Karpas-422 (cell line): ENCODE results near the genes ALKBH8 and ZC3H12C.

- PRO-cap = no peak
- RAMPAGE, long total RNA = no peak
These were observed 62.2 kb downstream of the YAP1 start for GRCh38 chr11:102172163-102173186.

GRCh38 chr11:102312683-102313378, 4.5 kb upstream of the BIRC3 start:
- PRO-cap = no peak
- RAMPAGE, long total RNA = no peak

DNA sequence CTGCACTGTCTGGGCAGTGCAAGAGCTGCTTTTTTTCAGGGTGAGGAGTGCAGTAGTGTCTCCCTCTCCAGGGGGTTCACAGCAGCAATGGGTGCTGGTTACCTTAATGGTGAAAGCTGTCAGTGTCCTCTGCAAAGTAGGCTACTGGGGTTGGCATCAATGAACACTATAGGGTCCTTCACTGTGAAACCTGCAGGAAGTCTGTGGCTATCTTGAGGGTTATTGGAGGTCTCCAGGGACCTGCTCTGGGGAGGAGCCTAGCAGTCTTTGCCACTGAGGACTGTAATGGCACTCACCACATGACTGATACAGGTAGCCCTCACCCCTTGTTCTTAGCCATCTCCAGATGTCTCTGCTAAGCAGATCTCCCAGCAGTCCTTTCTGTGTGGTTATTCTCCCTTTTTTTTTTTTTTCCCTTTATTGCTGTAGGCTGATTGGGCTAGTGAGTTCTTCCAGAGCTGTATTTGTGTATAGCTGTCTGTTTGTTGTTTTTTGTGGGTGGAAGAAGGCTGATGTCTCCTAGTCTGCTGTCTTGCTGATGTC, 14.5 kb downstream of the BIRC2 start:
- PRO-cap = no peak
- RAMPAGE, long total RNA = no peak

DNA sequence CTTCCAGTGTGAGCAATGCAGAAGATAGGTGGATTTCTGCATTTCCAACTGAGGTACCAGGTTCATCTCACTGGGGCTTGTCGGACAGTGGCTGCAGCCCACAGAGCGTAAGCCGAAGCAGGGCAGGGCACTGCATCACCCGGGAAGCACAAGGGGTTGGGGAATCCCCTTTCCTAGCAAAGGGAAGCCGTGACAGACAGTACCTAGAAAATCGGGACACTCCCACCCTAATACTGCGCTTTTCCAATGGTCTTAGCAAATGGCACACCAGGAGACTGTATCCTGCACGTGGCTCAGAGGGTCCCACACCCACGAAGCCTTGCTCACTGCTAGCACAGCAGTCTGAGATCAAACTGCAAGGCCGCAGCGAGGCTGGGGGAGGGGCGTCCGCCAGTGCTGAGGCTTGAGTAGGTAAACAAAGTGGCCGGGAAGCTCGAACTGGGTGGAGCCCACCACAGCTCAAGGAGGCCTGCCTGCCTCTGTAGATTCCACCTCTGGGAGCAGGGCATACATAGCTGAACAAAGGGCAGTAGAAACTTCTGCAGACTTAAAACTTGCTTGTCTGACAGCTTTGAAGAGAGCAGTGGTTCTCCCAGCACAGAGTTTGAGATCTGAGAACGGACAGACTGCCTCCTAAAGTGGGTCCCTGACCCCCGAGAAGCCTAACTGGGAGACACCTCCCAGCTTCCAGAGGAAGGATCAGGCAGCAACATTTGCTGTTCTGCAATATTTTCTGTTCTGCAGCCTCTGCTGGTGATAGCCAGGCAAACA, 13.7 kb downstream of the TMEM123 start:
- PRO-cap = no peak
- RAMPAGE, long total RNA = no peak

DNA sequence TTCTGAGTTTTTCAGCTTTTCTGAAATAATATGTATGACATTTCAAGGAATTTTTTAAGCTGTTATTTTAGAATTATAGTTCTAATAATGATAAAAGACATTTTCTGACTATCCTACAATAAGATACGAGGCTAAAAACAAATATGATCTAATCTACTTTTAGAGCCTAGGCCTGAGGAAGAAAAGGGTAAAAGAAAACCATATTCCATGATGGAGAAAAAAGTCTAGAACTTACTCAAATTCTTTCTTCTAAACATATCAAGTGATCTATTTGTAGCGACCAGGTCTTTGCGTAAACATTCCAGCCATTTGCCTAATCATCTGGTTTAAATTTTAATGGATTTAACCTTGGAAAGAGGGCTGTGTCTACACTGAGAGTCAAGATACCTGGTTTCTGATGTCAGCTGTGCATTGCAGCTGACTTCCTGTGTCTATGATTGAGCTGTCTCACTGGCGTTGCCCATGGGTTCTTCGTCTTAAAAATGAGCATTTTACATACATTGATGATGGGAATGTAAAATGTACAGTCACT, 10.0 kb upstream of the TMEM123 start:
- PRO-cap = no peak
- RAMPAGE, long total RNA = no peak

DNA sequence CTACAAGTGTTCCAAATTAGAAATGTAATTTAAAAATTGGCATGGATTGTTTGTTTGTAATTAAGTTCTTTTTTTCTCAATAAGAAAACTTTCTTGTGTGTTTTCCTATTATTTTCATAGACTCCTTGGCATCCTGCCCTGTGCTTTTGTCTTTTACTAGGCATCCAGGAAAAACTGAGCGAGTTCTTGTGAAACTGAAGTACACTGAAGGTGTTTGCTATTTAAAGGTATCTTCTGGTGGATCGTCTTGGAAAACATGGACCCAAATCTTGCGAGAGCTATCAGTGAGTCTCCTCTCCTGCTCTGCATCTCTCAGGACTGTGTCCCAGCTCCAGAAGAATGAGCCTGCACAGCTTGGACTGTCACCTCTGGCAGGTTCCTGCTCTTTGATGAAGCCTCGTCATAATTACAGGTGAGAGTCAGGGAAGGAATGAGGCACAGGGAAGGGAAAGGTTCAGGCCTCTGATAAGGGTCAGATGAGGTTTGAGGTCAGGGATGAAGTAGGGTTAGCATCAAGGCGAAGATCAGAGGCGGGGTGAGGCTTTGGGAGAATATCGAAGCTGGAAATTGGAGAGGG, 18.0 kb downstream of the MMP20 start:
- PRO-cap = no peak
- RAMPAGE, long total RNA = no peak

DNA sequence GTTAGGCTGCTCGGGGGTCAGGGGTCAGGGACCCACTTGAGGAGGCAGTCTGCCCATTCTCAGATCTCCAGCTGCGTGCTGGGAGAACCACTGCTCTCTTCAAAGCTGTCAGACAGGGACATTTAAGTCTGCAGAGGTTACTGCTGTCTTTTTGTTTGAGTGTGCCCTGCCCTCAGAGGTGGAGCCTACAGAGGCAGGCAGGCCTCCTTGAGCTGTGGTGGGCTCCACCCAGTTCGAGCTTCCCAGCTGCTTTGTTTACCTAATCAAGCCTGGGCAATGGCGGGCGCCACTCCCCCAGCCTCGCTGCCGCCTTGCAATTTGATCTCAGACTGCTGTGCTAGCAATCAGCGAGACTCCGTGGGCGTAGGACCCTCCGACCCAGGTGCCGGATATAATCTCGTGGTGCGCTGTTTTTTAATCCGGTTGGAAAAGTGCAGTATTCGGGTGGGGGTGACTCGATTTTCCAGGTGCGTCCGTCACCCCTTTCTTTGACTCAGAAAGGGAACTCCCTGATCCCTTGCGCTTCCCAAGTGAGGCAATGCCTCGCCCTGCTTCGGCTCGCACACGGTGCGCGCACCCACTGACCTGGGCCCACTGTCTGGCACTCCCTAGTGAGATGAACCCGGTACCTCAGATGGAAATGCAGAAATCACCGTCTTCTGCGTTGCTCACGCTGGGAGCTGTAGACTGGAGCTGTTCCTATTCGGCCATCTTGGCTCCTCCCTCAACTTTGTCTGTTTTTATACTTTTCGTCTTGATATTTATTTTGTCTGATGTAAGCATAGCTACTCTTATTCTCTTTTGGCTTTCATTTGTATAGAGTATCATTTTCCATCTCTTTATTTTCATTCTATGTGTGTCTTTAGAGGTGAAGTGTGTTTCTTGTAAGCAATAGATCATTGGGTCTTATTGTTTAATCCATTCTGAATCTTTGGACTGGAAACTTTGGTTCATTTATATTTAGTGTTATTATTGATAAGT, 22.3 kb upstream of the MMP8 start:
- PRO-cap = no peak
- RAMPAGE, long total RNA = no peak

- PRO-cap = no peak
- RAMPAGE, long total RNA = no peak
These were observed 781 bp downstream of the DYNC2H1 start for GRCh38 chr11:103109983-103110430.

- PRO-cap = bidirectional peak, plus-strand start at chr11:103929825, minus-strand start at chr11:103929663
- RAMPAGE, long total RNA = no peak
These were observed 107.0 kb upstream of the DDI1 start for GRCh38 chr11:103929381-103929916.

GRCh38 chr11:104917962-104918520, 50.3 kb downstream of the CASP4 start:
- PRO-cap = no peak
- RAMPAGE, long total RNA = no peak

- PRO-cap = no peak
- RAMPAGE, long total RNA = no peak
These were observed 61.7 kb downstream of the MSANTD4 start for GRCh38 chr11:105960159-105960907.

DNA sequence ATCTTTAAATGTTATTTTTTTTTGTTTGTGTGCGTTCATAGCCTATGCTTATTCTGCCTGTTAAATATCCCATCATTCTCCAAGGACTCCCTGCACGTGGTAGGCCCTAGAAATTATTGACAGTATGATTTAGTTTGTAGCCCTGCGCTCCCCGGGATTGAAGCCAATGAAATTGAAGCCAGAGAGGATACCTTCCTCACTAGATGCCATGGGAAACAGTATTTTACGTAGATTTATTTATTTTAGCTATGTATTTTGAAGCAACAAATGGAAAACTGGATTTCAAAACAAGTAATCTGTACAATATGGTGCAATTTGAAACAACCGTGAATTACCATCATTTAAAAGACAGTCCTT, 743 bp downstream of the AASDHPPT start:
- PRO-cap = no peak
- RAMPAGE, long total RNA = no peak

- PRO-cap = bidirectional peak, plus-strand start at chr11:107565451, minus-strand start at chr11:107565350; bidirectional peak, plus-strand start at chr11:107565559, minus-strand start at chr11:107565667
- RAMPAGE, long total RNA = no peak
These were observed at the start of gene ALKBH8 for GRCh38 chr11:107564859-107566178. Gene ALKBH8, minus strand, starts transcription at chr11:107565735.

DNA sequence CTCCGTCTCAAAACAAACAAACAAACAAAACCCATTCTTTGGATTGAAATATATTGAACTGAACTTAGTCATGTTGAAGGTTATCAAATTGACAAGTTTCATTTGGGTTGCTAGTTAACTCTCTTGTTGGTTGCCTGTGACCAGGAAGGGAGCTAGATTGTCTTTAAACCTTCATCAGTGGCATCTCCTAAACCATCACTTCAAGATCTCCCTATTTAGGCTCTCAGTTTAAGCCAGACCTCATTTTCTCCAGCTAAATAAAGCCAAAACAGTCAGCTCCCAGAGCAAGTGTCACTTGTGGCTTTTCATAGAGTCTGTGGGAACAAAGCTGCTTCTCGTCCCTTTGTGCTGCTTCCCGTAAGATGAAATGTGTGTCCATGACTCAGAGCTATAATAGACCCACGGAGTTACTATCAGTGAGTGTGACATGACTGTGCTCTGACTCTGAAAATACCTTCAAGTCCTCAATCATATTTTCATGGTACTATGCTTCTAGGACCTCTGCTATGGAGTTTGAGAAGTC, 57.2 kb upstream of the SLN start:
- PRO-cap = no peak
- RAMPAGE, long total RNA = no peak

- PRO-cap = no peak
- RAMPAGE, long total RNA = no peak
These were observed 1.7 kb downstream of the SLC35F2 start for GRCh38 chr11:107856801-107857397.

- PRO-cap = no peak
- RAMPAGE, long total RNA = no peak
These were observed 25.5 kb downstream of the EXPH5 start for GRCh38 chr11:108567831-108568619.

DNA sequence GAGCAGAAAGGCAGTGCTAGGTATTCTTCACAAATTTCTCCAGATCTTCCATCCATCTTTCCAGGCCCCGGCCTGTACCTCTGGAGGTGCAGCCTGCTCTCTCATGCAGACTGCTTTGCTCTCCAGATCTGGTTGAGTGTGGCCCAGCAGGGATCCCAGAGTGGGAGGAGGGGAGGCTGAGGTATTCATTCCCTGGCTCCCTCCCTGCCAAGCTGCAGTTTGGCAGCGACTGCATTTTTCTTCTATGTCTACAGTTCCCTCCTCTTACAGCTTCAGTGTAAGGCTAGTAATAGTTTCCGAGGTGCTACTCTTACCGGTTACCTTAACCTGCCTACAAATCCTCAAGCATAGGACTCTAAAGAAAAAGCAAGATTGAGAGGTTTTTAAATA, 298.2 kb upstream of the C11orf87 start:
- PRO-cap = no peak
- RAMPAGE, long total RNA = no peak

- PRO-cap = no peak
- RAMPAGE, long total RNA = no peak
These were observed 122.2 kb upstream of the ZC3H12C start for GRCh38 chr11:109970874-109971565.

DNA sequence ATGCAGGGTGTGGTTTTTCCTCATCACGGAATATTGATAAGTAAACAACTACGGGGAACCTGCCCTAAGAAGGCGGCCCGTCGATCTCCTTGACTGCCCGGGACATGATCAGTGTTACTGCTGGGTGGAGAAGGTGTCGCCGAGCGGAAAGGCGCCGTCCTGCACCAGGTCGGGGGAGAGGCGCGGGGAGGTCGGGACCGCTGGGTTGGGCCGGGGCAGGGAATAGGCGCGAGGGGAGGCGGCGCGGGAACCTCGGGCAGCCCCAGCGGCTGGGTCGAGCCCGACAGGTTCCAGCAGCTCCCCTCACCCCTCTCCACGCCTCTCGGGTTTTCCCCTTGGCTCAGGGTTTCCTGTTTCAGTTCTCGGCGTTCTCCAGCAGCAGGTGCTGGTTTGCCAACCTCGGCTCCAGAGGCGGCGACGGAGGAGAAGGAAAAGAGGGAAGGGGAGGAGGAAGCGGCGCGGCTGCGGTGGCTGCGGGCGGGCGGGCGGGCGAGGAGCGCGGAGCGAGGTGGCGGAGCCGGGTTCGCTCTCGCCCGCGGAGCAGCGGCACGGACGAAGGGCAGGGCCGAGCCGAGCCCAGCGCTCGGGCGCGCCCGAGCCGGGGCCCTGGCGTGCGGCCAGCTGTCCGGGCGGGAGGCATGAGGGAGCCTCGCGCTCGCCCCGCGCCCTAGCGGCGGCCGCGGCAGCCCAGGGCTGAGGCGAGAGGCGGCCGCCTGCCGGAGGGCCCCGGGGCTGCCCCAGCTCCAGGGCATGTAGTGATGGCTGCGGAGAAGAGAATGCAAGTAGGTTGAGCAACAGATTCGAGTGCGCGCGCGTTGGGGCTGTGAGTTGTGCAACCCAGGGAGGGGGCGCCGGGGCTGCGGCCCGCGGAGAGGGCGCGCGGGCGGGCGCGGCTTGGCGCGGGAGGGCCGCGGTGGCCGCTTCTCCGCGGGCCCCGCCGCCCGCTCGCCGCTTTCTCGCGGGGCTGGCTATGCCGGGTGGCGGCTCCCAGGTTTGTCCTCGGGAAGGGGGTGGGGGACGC, at the start of gene ZC3H12C:
TSS of gene ZC3H12C (plus strand) at position 951 of the 1,021 bp plus-strand sequence.
- PRO-cap = no peak
- RAMPAGE, long total RNA = no peak

GRCh38 chr11:111302957-111304026, 4.9 kb downstream of the POU2AF3 start:
- PRO-cap = unidirectional peak, plus-strand start at chr11:111303695
- RAMPAGE, long total RNA = no peak